Choroid plexus epithelial cell (primary cell): ENCODE data around the genes EVA1B and C1orf122.

- RRBS, result 3% methylated on average over 31 of the region's 51 CpGs
These were observed at the start of gene EVA1B for GRCh38 chr1:36323461-36323943. EVA1B (minus strand) TSS chr1:36323645.

DNA sequence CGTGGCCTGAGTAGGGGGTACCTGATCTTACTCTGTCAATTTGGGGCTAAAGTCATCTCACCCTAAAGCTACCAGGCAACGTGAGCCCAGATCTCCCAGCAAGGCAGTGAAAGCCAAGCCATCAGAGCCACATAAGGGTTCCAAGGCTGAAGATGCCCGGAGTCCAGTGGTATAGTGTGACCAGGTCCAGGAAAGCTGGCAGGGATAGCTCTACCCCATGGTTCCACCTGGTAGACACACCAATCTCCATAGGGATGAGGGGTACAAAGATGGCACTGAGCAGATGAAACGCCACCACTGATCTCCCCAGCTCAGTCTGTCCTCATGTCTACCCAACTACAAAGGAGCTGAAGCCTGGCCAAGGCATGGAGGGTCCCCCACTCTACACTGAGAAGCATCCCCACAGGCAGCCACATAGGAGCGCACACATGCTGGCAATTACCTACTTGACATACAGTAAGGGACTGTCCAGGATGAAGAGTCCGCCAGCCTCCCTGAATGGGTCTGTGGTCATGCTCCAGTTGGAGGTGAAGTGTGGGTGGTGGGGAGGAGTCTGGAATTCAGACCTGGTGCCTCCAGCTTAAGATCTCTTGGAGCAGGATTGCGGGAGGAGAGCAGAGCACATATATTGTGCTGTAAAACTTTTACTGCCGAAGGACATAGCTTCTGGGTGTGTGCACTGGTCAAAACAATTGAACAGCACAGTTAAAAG is 18.2 kb downstream of the STK40 start:
- RRBS, result no CpG with 5 or more reads among the region's 8 CpGs

- RRBS, result no CpG with 5 or more reads among the region's 4 CpGs
These were observed 16.8 kb downstream of the STK40 start for GRCh38 chr1:36368701-36369502.

- RRBS, result no CpG with 5 or more reads among the region's 16 CpGs
These were observed 7.7 kb upstream of the MRPS15 start for GRCh38 chr1:36471778-36472442.

GRCh38 chr1:37063616-37063852 is 29.2 kb upstream of the GRIK3 start:
- RRBS, result no CpG with 5 or more reads among the region's 2 CpGs

DNA sequence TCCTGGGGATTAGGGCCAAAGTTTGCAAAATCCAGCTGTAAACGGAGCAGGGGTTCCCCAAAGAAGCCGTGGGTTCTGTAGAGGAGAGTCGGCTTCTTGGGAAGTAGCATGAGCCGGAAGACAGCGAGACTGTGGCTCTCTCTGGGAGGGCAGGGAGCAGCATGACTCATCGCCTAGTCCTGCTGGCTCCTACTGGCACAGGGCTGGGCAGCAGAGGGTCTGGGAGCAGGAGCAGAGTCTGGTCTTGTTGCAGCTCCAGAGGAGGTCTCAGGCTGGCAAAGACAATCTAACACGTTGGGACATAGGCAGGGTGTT is 2.7 kb upstream of the ZC3H12A start:
- RRBS, result no CpG with 5 or more reads among the region's 7 CpGs

DNA sequence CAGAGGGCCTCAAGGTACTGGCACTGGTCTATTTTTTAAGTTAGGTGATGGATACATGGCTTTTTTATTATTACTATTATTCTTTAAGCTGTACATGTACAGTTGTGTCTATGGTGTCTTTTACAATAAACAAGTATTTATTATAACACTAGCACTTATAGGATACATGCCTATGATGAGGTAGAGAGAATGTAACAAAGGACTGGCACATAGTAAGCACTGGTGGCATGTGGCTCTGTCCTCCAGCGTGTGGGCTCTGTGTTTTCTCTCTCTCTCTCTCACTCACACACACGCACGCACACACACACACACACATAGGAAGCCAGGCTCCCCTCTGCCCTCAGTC is 1.2 kb upstream of the ZC3H12A start:
- RRBS, result no CpG with 5 or more reads among the region's 3 CpGs

GRCh38 chr1:37473938-37474262 is 480 bp upstream of the ZC3H12A start:
- RRBS, result no CpG with 5 or more reads among the region's 16 CpGs

- RRBS, result 1% methylated on average over 16 of the region's 56 CpGs
These were observed at the start of gene C1orf122 for GRCh38 chr1:37807250-37807980. C1orf122 (plus strand) TSS chr1:37807790.

DNA sequence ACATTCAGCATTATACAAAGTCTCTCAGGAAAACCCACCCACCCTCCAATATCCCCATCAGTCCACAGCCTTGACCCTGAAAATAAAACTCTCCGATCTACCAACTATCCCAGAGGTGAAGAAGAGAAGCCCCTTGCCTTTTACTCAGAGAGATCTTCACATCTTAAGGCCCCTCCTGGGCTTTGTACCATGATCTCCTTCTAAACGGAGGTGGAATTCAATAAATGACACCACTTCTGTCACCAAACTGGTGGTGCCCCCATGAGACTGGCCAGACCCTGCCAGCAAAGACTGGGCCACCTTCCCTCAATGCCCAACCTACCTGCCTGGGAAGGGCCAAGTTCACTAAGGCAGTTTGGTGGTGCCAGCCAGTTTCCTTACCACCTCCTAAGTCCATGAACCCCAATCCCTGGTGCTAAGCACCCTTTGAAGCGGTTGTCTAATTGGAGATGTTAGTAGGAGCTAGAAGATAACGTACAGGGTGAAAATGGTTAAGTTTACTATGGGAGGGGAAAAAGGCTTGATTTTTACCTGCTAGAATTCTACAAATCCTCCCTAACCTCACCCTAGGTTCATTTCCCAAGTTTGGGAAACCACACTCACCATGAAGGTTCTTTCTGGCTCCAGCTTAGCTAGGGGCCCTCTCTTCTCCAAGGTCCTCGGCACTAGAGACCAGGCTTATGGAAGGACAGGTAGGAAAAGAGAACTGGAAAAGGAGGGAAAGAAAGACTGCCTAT is 3.8 kb upstream of the YRDC start:
- RRBS, result no CpG with 5 or more reads among the region's 5 CpGs

GRCh38 chr1:37817480-37818051 is 9.6 kb upstream of the YRDC start:
- RRBS, result no CpG with 5 or more reads among the region's 2 CpGs

- RRBS, result no CpG with 5 or more reads among the region's 11 CpGs
These were observed 2.1 kb downstream of the MTF1 start for GRCh38 chr1:37857147-37857827.

GRCh38 chr1:37889520-37889822 is 30.1 kb upstream of the MTF1 start:
- RRBS, result no CpG with 5 or more reads among the region's 4 CpGs

GRCh38 chr1:37947428-37947970 is 646 bp upstream of the INPP5B start:
- RRBS, result 100% methylated on average over 1 of the region's 8 CpGs

GRCh38 chr1:38028541-38029018 is 16.0 kb downstream of the UTP11 start:
- RRBS, result no CpG with 5 or more reads among the region's 3 CpGs

- RRBS, result no CpG with 5 or more reads among the region's 1 CpG
These were observed 98.7 kb upstream of the POU3F1 start for GRCh38 chr1:38145344-38145687.

DNA sequence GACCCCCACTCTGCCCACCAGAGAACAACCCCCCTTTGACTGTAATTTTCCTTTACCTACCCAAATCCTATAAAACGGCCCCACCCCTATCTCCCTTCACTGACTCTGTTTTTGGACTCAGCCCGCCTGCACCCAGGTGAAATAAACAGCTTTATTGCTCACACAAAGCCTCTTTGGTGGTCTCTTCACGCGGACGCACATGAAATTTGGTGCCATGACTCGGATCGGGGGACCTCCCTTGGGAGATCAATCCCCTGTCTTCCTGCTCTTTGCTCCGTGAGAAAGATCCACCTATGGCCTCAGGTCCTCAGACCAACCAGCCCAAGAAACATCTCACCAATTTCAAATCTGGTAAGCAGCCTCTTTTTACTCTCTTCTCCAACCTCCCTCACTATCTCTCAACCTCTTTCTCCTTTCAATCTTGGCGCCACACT is 378.7 kb upstream of the POU3F1 start:
- RRBS, result no CpG with 5 or more reads among the region's 9 CpGs

DNA sequence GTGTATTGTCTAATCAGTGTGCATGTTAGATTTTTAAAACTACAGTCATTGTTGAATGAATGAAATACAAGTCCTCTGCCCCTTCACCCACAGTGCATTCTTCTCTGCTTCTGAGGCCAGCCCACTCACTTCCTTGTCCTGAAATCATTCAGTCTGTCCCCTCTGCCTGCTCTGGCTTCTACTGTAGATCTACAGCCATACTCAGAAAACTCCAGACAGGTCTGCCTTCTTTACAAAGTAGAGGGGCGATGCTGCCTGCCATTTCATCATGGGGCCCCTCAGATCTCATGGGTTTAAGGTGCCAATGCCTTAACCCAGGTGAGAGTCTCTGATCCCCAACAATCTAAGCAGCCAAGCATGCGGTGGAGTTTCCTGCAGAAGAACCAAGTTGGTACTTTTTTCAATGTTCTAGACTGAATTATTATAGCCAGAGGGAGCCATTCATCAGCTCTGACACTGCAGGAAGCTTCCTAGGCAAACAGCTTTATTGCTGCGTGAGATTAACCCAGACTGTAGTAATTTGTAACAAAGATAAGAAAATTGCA is 135.6 kb downstream of the RRAGC start:
- RRBS, result no CpG with 5 or more reads among the region's 3 CpGs

DNA sequence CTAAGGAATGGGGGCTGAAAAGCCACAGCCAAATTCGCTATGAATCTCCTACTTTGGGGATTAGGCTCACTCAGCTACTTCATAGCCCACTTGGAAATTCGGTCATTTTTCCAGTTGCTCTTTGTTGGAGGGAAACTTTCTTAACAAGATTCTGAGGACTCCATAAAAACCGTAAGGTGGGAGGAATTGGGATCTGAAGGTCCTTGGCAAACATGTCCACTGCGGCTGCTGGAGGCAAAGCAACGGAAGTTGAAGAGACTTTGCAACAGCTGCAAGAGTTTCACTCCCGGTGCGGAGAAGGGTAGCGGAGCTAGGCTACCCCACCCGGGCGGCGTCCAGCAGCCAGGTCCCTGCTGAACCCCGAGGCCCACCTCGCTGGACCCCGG is 634 bp downstream of the MYCBP start:
- RRBS, result 2% methylated on average over 6 of the region's 14 CpGs

- RRBS, result no CpG with 5 or more reads among the region's 13 CpGs
These were observed 12.4 kb downstream of the RHBDL2 start for GRCh38 chr1:38929090-38929755.